ENCODE measurements around the gene CRACDL.

DNA sequence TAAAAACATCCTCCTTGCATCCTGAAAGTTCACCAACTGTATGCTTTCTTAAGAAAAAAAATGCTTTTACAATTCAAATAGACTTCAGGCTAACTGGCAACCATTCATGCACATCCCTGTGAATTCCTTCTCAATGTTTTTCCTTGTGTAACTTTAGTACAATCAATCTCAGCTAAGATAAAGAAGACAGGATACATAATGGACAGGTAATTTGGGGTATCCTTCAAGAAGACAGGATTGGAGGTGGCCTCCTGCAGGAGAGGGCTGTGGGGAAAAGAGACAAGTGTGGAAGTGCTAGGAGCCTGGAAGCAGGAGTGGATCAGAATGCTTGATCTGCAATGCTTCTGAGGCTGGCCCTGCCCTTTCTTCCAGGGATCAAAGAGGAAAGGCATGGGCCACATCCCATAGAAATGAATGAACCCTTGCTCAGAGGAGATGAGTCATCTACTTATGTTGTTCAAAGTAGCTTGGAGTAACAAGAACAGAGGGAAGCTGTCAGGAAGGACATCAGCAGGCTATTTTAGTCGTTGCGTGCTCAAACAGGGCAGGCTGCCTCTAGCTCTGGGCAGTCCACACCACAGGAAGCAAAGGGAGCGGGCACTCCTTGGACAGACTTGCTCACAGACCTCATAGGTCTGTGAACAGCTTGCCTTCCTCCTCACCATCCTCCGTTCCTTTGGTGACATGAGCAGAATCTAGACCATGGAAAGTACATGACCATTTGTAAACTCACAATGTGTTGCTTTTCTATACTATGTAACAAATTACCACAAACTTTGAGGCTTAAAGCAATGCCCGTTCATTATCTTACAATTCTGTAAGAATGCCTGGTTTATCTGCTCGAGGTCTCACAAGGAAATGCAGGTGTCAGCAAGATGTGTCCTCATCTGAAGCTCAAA is 126.4 kb downstream of the TMEM131 start:
- RRBS: no CpG with 5 or more reads among the region's 6 CpGs

- RRBS: no CpG with 5 or more reads among the region's 2 CpGs
These were observed 31.4 kb upstream of the TMEM131 start for GRCh38 chr2:98027160-98027607.

- RRBS: no CpG with 5 or more reads among the region's 8 CpGs
These were observed 46.8 kb upstream of the CNGA3 start for GRCh38 chr2:98299155-98300082.

DNA sequence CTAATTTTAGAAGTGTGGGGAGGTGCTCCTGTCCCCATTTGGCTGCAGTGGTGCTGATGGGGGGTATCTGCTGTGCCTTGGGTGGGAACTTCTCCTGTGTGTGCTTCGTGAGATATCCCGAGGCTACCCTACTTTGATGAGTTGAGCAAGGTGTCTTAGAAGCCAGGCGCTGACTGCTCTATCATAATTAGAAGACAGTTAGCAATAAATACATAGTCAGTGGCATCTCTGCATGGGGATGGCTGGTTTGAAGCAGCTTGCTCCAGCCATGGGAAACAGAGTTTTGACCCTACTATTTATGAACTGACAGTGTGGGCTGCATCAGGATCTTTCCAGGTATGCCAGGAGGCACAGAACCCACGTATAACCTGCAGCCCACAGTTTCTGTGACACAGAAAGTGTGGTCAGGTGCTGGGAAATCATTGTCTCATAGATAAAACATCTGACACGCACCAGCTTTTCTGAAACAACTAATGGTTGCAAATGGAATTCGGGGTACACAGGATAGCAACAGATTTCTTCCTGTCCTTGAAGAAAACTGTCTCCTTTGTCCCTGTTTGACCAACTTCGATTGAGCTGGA is 34.7 kb downstream of the INPP4A start:
- RRBS: no CpG with 5 or more reads among the region's 7 CpGs

DNA sequence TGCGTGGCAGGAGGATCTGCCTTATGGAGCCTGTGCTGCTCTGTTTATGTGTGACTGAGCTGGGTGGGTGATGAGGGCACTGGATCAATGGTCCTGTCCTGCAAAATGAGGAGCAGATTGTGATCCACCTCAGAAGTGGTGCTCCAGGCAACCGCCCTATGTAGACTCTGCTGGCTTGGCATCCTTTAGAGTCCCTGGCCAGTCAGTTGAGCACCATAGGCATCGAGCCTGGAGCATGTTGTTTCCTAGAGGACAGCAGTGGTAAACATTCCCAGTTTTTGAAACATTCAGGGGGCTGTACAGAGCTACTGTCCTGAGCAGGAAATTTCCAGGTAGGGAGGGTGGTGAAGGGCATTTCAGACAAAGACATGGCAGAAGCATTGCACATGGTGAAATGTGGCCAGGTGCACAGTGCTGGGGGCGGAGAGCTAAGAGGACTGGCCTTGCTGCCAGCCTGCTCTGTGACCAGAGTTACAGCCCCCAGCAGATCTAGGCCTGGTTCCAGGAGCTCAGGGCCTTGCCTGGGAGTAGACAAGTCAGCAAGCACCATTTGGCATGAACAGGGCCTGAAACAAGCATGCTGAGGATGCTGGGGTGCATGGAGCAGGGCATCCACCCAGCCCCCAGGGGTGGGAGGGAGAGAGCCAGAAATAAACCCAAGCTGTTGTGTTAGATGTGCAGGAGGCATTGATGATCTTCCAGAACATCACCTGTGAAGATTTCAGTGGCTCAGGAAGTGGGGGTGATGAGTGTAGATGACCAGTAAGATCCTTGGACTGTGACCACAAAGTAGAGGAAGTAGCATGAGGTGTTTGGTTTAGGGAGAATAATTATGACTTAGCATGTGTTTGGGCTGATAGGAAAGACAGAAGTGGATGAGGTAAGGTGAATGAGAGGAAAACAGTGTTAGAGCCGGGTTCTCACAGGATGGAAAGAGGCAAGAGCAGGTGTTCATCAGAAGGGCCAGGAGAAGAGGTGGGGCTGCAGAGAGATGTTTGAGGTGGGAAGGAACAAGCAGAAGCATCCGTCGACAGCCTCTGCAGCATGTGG is 61.2 kb downstream of the COA5 start:
- RRBS: no CpG with 5 or more reads among the region's 7 CpGs

DNA sequence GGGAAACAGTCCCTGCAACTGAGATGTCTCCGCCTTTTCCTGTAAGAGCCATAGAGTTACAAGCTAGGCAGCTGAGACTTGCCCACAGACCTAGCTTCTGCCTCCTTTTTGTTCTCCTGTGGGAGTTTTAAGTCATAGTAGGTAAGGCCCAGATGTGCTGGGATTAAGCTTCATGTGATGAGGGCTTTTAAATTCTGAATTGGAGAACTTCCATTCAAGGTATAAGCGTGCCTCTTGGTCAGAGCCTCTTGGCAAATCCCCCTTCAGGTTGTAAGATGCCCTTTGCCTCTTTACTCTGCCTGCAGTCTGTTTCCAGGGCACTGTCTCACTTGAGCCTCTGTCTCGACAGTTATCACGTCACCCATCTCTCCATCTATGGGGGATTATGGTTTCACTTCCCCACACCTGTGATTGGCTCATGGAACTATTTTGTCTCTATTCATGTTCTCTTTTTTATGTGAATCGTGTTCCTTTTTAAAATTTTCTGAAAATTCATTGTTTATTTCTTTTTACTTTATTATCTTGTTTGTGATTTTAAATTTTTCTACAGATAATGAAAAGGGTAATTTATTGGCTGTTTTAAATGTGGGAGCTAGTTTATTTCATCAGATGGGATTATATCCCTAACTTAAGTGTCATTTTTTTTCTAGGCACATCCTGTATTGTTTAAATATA is 51.7 kb downstream of the COA5 start:
- RRBS: no CpG with 5 or more reads among the region's 5 CpGs

GRCh38 chr2:98592661-98593473 is 15.4 kb downstream of the COA5 start:
- RRBS: no CpG with 5 or more reads among the region's 13 CpGs

- RRBS: no CpG with 5 or more reads among the region's 6 CpGs
These were observed 735 bp downstream of the COA5 start for GRCh38 chr2:98607570-98607984.

- RRBS: no CpG with 5 or more reads among the region's 9 CpGs
These were observed 44.8 kb upstream of the MGAT4A start for GRCh38 chr2:98775793-98776142.

- RRBS: no CpG with 5 or more reads among the region's 9 CpGs
These were observed 102.5 kb downstream of the CRACDL start for GRCh38 chr2:98833286-98834166.

DNA sequence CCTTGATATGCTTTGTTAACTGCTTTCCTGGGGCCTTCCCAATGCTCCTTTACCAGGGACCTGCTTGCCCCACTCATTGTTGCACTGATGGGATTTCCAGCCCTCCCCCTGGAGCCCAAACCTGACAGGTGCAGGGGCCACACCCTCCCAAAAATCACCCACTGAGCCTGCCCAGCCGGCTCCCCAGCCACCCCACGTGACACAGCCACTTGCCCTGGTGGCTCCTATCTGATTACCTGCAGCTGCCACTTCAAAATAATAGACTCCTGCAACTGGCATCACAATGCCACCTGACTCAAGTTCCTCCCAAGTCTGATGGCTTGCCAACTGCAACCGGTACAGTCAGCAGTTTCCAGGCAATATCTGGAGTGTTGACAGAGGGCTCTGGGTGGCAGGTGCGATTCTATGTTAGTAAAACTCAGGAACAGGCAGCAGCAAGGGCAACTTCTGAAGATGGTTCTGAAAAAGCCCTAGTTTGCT is 66.2 kb downstream of the CRACDL start:
- RRBS: no CpG with 5 or more reads among the region's 4 CpGs

GRCh38 chr2:98935729-98936884 is at the start of gene CRACDL:
TSS of gene CRACDL (minus strand) at chr2:98936225.
- RRBS: 1% methylated on average over 109 of the region's 140 CpGs

DNA sequence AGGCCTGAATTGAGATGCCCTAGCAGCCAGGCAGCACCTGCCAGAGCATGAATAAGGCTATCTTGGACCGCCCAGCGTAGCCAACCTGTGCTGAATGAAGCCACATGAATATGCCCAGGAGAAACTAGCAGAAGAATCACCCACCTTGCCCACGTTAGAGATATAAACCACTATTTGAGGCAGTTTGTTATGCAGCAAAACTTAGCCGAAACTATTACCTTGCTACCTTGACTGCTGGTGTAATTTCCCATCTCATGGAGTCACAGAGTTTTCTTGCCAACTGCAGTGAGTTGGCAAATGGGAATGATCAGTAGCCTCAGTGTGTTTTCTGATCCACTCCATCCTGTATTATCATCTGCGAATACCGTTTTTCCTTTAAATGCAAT is 676 bp downstream of the TSGA10 start:
- RRBS: no CpG with 5 or more reads among the region's 6 CpGs

- RRBS: no CpG with 5 or more reads among the region's 9 CpGs
These were observed 60.9 kb downstream of the EIF5B start for GRCh38 chr2:99397675-99398886.

- RRBS: no CpG with 5 or more reads among the region's 8 CpGs
These were observed 146.9 kb upstream of the REV1 start for GRCh38 chr2:99636745-99637162.

GRCh38 chr2:99967159-99967912 is 175.1 kb downstream of the AFF3 start:
- RRBS: no CpG with 5 or more reads among the region's 6 CpGs

- RRBS: 1% methylated on average over 48 of the region's 87 CpGs
These were observed 955 bp downstream of the LONRF2 start for GRCh38 chr2:100321171-100321921.

GRCh38 chr2:100554817-100555322 is 7.9 kb upstream of the PDCL3 start:
- RRBS: no CpG with 5 or more reads among the region's 8 CpGs

- RRBS: no CpG with 5 or more reads among the region's 6 CpGs
These were observed 25.4 kb downstream of the PDCL3 start for GRCh38 chr2:100588057-100588686.

DNA sequence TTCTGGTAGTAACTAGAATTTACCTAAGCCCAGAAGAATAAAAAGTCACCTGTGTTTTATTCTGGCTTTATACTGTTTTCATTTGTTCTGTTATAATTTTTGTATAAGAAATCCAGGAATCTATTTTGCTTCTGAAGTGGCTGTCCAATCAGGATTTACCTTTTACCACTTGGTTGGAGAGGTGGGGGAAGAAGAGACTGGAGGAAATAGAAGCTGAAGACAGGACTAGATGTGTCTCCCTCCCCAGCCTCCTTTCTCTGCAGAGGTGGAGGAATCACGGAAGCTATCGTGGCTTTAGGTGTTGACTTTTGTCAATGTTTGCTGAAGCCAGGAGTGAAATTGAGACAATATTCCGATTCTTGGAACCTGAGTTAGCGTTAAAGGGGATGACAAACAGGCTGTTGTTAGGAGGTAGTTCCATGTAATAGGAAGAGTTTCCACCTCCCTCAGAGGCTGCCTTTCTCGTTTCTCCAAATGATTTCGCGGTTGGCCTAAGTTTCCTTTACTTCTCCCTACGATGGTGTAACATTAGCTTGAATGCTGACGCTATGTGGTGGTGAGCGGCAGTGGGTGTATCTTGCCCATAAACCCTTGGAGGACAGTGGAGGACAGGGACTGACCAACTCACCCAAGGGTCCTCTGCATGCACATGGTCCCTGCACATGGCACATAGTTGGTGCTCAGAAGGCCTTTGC is 43.6 kb downstream of the PDCL3 start:
- RRBS: no CpG with 5 or more reads among the region's 10 CpGs